Hair follicular keratinocyte (primary cell): ENCODE data around the genes CUL4A and RASA3.

GRCh38 chr13:113161182-113161892, 2.9 kb downstream of the PROZ start:
- RAMPAGE, long total RNA = no peak

GRCh38 chr13:113209423-113210558, at the start of gene CUL4A:
Gene CUL4A, plus strand, starts transcription at chr13:113209613.
- RAMPAGE, long total RNA = no peak

DNA sequence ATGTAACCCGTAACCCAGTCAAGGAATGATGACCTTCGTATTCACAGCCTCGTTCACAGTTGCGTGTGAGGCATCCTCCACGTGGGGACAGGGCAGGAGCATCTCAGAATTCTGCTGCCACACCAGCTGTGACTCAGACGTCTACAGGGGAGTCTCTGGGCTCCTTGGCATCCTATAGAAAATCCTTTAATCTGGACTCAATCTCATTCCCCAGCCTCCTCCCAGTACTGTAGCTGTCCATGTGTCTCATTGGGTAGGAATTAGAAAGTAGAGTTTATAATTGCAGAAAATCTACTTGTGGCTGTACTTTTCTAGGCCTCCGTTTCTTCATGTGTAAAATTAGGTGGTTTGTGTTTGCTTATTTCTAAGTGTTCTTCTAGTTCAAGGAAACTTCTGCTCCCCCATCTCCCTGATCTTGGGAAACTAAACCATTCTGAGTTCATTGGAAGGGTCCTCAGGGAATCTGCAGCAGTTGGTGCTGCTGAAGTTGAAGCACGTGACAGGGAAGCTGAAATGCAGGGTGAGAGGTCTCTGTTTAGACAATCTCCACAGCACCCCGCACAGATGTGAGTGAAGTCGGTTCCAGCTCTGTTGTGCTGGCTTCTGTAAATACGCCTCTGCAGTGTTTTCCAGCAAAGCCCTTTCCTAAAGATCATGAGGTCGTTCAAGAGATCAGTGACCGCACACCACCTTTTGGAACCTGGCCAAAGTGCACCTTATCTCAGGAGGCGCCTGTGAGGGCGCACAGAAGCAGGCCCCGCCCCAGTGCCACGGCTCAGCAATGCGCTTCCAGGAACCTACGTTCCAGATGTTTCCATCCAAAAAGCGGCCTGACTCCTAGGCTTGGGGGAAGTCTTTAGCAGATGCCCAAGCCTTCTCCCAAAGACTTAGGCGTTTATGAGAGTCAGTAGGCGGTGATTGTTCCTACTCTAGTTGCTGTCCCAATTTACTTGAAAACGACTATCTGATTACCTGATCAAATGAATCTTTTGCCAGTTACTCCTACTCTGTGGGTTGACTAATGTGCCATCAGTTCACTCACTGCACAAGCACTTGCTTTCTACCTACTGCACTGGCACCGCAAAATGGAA, 10.6 kb downstream of the CUL4A start:
- RAMPAGE, long total RNA = no peak

DNA sequence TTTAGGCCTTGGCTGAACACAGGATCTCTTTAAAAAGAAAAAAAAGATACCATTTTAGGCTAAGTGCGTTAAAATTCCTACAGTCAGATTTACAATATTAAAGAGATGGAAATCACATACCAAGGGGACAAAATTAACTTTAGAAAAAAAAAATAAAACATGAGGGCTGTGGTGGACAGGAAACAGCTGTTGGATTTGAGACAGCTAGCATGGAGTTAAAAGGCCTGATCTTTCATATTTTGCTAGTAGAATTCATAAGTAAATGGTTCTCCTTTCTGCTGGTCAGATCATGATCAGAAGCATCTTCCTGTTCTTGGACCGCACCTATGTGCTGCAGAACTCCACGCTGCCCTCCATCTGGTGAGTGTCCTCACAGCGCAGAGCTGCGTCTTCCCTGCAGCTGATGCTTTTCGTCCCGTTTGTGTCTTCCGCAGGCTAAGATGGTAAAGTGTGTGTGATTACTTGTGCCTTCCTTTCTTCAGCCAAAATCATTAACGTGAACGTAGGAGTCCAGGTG, 19.8 kb downstream of the CUL4A start:
- RAMPAGE, long total RNA = no peak

DNA sequence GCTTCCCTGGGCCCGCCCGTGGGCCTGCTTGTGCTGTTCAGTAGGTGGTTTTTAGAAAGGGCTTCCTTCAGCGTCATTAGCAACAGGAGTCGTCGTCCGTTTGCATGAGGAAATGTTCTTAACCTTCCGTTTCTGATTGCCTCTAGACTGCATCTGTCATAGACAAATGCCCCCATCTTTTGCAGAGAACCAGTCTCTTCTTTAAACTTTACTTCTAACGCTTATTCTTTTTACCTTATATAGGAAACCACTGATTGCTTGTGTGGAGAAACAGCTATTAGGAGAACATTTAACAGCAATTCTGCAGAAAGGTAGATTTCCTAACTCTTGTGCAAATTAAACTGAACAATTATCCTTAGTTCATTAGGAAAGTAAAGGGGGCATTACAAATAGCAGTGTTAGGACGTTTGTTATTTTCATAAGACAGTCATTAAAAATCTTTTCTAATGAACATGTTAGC, 27.2 kb downstream of the CUL4A start:
- RAMPAGE, long total RNA = no peak

DNA sequence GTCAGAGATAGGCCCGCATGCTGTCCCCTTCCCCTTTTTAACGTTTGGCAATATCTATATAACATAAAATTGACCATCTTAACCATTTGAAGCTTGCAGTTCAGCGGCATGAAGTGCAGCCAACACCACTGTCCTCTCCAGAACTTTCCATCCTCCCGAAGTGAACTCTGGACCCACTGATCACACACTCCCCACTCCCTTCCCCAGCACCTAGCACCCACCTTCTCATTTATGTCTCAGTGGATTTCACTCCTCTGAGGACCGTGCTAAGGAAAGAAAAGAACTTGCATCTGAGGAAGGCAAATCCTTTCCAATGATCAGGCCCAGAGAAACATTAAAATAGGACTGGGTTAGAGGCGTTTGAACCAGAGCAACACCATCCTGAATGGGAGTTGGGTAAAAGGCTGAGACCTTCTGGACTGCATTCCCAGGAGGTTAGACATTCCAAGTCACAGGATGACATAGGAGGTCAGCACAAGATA, 16.4 kb upstream of the GRTP1 start:
- RAMPAGE, long total RNA = no peak

- RAMPAGE, long total RNA = no peak
Measured at GRCh38 chr13:113491441-113492291, 845 bp downstream of the TMCO3 start.

- RAMPAGE, long total RNA = no peak
Measured at GRCh38 chr13:113549117-113549915, 35.2 kb upstream of the TFDP1 start.

DNA sequence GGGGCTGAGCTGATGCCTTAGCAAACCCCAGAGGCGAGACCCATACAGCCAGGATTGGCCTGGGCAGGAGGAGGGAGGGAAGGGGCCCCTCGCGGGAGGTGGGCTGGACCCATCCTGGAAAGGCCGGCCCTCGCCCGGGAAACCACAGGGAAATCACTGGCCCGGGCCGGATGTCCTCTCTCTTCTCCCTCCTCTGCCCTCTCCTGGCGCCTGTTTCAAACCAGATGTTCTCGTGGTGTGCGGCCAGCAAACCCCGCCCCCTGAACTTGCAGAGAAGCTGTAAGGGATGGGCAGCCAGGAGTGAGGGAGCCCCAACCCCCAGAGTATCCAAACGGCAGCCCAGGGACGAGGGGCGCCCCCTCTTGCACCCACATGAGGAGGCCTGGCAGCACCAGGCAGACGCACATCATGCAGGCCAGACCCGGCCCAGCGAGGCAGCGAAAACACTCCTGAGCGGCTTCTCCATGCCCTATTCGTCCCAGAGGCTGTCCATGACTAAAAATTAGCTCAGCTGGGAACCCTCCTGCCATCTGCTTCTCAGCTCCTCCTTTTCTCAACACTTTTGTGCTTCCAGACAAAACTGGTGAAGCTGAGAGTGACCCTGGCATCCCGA, 43.2 kb downstream of the TMEM255B start:
- RAMPAGE, long total RNA = no peak

DNA sequence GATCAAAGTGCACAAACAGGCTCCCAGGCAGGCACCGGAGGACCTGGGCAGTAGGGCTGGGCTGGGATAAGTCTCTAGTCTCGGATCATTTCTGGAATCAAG, 3.6 kb downstream of the GAS6 start:
- RAMPAGE, long total RNA = no peak

DNA sequence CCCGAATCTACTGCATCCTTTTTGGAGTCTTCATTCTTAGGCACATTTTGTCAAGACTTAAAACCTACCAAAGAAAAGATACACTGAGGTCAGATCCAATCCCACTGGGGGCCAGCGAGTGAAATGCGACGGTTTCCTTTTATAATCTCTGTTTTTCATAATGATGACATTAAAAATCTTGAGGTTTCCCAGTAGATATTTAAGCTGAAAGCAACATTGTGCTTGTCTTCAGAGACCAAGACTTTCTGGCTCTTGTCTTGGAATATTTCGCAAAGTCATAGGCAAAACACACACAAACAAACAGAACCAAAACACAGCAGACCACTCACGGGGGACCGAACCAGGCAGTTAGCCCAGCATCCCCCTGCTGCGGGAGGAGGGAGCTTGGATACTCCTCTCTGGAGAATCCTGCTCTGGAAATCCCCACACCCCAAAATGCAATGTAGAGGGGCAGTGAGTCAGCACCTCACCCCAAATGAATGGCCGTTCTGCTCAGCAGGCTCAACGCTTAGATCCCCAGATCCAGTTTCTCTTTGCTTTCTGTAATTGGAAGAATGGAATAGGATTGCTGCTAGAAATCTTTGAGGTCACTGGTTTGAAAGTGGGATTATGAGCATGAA, 594 bp upstream of the GAS6 start:
- RAMPAGE, long total RNA = no peak

DNA sequence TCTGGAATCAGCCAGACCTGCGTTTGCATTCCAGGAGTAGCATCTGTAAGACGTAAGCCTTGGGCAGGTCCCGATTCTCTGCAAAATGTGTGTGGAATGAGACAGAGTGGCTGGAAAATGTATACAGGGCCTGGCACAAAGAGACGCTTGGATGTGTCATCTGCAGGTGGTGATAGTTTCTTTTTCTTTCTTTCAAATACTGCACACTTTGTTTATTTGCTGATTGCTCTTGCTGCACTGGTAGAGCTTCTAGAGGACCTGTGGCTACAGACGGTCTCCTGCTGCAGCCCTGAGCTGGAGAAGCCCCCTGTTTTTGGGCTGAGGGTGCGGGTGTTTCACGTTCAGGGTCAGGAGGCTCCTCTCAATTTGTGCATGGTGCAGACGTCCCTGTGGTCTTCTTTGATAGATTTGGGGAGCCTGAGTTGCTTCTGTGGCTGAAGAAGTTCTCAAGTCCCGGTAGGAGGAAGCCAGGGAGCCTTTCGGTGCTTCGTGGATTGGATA, 43.9 kb upstream of the GAS6 start:
- RAMPAGE, long total RNA = no peak

- RAMPAGE, long total RNA = no peak
Measured at GRCh38 chr13:113956343-113957151, 17.3 kb downstream of the C13orf46 start.

DNA sequence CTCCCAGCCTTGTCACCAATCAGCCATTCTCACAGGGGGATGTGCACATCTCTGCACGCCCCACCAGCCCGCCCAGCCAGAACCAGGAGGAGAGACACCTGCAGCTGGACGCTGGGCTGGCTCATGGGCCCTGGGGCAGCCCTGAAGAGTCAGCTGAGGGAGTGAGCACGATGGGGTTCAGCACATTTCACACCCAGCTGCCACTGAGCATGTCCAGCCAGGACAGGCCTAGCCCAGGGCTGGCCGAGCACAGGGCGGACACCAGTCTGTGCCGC, 8.2 kb upstream of the C13orf46 start:
- RAMPAGE, long total RNA = no peak

DNA sequence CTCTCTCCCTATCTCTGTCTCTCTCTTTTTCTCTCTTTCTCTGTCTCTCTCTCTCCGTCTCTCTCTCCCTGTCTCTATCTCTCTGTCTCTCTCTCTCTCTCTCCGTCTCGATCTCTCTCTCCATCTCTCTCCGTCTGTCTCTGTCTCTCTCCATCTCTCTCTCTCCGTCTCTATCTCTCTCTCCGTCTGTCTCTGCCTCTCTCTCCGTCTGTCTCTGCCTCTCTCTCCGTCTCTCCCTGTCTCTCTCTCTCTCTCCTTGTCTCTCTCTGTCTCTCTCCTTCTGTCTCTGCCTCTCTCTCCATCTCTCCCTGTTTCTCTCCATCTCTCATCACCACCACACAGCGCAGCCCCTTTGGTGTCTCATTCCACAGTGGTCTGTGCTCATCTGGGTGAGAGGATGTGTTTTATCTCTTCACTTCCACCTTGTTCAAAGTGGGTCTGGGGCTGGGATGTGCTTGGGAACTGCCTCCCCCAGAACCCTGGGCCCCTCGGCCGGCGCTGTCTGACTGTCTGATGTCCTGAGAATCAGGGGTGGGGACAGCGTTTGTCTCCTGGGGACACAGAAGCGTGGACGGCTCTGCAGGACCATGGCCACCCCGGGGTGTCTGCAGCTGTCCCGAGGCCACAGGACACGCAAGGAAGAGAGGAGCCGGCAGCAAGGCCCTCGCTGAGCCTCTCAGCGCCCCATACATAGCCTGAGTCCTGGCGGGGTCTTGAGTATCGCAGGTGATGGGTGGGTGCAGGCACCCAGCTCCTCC, 40.2 kb upstream of the C13orf46 start:
- RAMPAGE, long total RNA = no peak

DNA sequence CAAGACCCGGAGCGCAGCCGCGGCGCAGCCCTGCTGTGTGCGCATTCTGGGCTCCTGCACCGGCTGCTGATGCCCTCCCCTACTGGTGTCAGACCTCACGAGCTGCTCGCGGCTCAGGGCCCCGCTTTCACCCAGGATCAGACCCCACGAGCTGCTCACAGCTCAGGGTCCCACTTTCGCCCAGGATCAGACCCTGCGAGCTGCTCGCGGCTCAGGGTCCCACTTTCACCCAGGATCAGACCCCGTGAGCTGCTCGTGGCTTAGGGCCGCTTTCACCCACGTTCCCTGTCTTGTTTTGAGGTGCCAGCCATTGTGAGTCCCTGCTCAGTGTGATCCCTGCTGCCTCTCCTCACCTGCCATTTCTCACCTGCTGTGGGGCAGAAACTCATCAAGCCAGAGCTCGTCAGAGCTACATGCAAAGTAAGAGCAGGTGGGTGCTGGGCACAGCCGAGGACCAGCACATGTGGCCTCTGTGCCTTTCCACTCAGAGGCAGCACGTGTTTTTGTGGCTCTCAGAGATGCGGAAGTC, 47.0 kb upstream of the C13orf46 start:
- RAMPAGE, long total RNA = no peak

DNA sequence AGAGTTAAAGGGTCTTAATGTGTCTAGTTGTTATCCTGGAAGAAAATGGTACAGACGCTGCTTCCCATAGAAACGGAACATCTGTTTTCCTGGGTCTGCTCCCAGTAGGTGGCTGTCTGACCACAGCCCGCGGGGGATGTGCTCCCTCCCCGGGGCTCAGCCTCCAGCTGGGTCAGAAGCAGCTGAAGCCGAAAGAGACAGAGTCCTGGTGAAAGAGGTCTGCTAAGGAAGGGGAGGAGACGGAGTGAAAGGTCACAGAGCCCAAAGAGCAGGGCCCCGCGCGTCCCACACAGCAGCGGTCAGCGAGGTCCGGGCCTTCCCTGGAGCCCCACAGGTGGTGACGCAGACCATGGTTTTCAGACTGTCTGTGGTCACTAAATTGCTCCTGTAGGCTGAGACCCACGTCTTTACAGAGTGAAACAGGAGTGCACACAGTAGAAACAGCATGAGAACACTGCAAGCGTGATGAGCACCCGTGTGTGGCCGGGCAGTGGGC, 51.9 kb upstream of the C13orf46 start:
- RAMPAGE, long total RNA = no peak

DNA sequence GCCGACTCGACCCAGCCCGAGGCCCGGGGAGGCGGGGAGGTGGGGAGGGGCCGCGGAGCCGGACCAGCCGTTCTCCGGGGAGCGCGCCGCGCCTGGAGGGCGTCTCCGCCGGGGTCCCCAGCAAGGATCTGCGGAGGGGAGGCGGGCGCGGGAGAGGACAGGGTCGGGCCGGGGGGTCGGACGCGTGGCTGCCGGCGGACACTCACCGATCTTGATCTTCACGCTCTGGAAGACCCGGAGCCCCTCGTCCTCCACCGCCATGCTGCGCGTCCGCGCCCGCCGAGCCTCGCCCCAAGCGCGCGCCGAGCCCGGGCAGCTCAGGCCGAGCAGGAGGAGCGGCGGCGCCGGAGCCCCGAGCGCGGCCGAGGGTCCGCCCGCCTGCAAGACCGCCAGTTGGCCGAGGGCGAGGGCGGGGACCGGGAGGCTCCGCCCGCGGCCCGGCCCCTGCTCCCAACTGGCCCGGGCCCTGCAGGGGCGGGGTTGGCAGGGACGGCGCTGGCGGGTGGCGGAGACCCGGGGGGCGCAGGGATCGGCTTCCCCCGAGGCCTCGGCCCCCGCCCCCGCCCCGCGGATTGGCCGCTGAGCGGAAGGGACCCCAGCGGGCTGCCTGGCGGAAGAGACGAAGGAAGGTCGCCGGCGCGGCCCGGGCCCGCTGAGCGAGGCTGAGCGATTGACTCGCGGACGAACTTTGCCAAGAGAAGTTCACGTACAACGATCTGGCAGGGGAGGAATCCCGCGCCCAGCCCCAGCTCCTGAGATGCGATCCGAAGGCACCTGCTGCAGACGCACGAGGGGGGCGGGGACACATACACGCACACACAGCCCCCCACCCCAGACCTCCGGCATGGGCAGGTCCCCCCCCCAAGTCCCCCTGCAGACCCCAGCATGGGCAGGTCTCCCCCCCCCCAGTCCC, at the start of gene RASA3:
Gene RASA3, minus strand, starts transcription at position 395 of the 913 bp plus-strand sequence.
- RAMPAGE, long total RNA = no peak

- RAMPAGE, long total RNA = no peak
Measured at GRCh38 chr13:114167380-114167755, 11.7 kb upstream of the CFAP97D2 start.

GRCh38 chr13:114226026-114226700, 8.5 kb upstream of the CDC16 start:
- RAMPAGE, long total RNA = no peak